A549 (cell line): ENCODE results near the genes DCTN2 and ARHGEF25.

GRCh38 chr12:57152522-57153365, 24.5 kb downstream of the LRP1 start:
- PRO-cap = no peak
CAGE:
- cytosol, long polyA plus RNA = no peak
- long polyA plus RNA = no peak
- nucleus, long polyA plus RNA = no peak

GRCh38 chr12:57177372-57177638, 39.3 kb upstream of the NXPH4 start:
- PRO-cap = no peak
CAGE:
- cytosol, long polyA plus RNA = no peak
- long polyA plus RNA = no peak
- nucleus, long polyA plus RNA = no peak

GRCh38 chr12:57202264-57202644, 14.3 kb upstream of the NXPH4 start:
- PRO-cap = no peak
CAGE:
- cytosol, long polyA plus RNA = no peak
- long polyA plus RNA = no peak
- nucleus, long polyA plus RNA = no peak

- PRO-cap = no peak
CAGE:
- cytosol, long polyA plus RNA = no peak
- long polyA plus RNA = no peak
- nucleus, long polyA plus RNA = no peak
Measured at GRCh38 chr12:57213323-57213739, 3.3 kb upstream of the NXPH4 start.

DNA sequence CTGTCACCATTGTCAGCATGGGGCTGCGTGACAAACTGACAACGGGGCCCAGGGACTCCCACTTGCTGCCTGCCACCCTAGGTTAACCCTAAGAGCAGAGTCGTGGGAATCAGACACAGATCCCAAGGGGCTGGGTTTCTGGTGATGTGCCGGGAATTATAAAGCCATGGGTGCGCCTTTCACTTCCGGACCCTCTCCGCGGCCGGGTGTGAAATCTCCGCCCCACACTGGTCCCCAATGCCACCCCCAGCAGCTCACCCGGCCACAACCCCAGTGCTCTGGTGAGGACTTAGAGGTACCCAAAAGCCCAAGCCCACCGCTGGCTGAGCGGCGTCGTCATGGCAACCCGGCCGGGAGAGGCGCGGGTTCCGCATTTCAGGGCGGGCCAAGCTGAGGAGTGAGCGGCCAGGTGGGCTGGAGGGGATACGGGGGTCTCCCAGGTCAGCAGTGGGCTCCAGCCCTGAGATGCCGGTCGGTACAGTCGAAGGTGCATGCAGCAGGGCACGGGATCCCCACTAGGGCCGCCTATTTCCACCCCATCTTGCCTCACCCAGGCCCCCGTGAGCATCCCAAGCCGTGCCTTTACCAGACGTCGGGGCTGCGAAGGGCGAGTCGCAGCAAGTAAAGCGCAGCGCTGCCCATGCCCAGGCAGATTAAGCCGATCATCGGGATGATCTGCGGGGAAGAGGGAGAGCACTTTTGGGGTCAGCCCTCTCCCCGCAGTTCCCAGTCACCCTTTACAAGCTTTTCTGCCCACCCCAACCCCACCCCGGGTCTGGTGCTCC, 705 bp downstream of the NDUFA4L2 start:
- PRO-cap = no peak
CAGE:
- cytosol, long polyA plus RNA = no peak
- long polyA plus RNA = no peak
- nucleus, long polyA plus RNA = no peak

DNA sequence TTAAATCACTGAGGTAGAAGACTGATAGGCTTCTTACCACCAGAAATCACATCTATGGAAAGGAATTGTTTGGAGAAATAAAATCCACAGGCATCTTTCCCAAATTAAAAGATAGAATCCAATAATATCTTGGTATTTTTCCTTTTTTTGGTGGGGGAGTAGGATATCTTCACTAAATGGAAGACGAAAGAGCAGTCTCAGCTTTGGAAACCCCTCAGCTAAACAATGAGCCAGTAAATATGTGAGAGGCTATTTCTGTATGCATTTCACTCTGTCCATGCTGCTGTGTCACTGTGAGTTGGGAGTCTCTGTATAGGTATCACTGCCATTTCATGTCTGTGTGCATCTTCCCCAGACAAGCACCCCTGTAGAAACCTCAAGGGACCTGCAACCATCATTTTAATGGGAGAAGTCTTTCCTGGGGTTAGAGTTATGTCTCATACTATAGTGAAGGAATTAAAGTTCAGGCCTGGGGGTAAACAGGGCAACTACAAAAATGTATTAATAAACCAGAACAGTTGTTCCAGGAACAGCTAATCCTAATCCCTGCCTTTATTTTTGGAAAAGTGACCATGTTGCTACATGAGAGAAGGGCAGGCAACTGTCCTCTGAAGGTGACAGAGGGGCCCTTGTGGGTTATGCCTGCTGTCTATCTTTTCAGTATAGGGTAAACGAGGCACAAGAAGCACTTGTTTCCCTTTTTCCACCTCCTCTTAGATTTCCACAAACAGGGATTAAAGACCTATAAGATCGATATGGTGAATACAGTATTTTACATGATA, 11.3 kb upstream of the STAC3 start:
- PRO-cap = no peak
CAGE:
- cytosol, long polyA plus RNA = no peak
- long polyA plus RNA = no peak
- nucleus, long polyA plus RNA = no peak

DNA sequence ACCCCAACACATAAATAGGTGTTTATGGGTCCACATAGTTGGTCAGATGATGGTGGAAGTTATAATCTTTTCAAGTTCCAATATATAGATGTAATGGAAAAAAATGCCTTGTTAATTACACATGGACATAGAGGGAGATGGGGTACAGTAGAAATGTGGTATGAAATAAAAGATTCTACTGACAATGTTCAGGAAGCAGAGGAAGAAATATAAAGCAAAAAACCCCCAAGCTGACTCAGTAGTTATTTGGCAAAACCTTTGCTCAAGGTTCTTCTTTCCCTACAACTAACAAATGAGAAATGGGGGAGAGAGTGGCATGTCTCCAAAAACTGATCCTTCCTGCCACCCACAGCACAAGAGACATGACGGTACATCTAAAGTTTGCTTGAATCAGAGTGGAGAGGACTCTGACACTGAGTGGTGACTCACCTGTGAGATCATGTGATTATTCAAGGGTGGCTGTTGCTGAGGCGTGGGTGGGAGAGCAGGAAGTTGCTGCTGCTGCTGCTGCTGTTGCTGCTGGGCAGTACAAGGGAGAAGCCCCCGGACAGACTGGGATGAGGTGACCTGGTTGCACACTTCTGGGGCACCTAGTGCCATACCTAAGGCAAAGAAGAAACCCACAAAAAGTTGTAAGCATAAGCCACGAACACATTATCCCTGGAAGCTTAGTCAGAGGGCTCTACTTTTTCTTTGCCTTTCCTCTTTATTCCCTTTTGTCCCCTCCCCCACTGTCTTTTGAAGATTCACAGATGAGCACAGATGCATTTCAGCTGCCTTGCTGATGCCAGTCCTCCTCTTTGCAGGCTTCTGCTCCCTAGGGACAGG, 29.2 kb upstream of the STAC3 start:
- PRO-cap = no peak
CAGE:
- cytosol, long polyA plus RNA = no peak
- long polyA plus RNA = no peak
- nucleus, long polyA plus RNA = no peak

GRCh38 chr12:57292540-57292867, 41.5 kb upstream of the STAC3 start:
- PRO-cap = no peak
CAGE:
- cytosol, long polyA plus RNA = no peak
- long polyA plus RNA = no peak
- nucleus, long polyA plus RNA = no peak

DNA sequence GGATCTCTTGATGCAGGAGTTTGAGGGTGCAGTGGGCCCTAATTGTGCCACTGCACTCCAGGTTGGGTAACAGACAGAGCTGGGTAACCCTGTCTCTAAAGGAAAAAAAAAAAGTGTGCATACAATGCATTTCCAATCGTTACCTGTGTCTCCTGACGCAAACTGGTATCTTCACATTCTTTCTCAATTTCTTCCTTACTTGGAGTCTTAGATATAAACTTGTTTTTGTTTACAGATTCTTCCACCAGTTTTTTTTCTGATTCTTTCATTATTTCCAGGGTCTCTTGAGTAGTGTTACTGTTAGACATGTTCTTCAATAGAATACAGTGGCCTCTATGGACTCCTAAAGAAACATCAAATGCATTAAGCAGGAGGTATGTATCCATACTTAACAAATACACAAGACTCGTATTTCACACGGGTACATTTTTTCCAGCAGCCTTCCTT, 59.2 kb upstream of the STAC3 start:
- PRO-cap = no peak
CAGE:
- cytosol, long polyA plus RNA = no peak
- long polyA plus RNA = no peak
- nucleus, long polyA plus RNA = no peak

GRCh38 chr12:57357520-57358033, 73.3 kb downstream of the R3HDM2 start:
- PRO-cap = no peak
CAGE:
- cytosol, long polyA plus RNA = no peak
- long polyA plus RNA = no peak
- nucleus, long polyA plus RNA = no peak

DNA sequence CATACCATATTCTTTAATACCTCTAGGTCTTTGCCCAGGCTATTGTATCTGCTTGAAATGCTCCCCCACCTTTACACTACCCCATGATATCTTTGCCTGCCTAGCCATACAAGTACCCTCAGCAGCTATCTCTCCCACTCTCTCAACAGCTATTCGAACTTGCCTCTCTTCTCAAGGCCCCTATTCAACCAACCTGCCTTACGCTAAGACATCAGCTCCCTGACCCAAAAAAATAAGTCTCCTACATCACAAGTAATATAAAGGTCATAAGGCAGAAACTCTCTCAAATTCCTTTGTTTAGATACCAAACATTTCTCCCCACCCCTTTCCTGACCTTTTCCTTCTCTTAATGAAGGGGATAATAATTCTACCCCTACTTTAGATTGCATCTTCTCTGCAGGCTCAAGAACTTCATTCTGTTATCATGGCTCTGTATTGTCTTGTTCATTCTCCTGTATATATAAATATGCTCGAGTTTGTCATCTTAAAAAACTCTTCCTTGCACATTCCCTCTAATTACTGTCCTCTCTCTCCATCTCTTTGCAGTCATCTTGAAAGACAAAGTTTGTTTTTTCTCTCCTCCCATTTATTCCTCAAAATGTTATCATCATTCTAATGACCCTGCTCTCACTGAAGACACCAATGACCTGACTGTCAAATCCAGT, 11.0 kb downstream of the R3HDM2 start:
- PRO-cap = no peak
CAGE:
- cytosol, long polyA plus RNA = no peak
- long polyA plus RNA = no peak
- nucleus, long polyA plus RNA = start-site peak on the minus strand centred at position 342 of the sequence, 123 bp wide, 23 and 38 reads in 2 replicates

DNA sequence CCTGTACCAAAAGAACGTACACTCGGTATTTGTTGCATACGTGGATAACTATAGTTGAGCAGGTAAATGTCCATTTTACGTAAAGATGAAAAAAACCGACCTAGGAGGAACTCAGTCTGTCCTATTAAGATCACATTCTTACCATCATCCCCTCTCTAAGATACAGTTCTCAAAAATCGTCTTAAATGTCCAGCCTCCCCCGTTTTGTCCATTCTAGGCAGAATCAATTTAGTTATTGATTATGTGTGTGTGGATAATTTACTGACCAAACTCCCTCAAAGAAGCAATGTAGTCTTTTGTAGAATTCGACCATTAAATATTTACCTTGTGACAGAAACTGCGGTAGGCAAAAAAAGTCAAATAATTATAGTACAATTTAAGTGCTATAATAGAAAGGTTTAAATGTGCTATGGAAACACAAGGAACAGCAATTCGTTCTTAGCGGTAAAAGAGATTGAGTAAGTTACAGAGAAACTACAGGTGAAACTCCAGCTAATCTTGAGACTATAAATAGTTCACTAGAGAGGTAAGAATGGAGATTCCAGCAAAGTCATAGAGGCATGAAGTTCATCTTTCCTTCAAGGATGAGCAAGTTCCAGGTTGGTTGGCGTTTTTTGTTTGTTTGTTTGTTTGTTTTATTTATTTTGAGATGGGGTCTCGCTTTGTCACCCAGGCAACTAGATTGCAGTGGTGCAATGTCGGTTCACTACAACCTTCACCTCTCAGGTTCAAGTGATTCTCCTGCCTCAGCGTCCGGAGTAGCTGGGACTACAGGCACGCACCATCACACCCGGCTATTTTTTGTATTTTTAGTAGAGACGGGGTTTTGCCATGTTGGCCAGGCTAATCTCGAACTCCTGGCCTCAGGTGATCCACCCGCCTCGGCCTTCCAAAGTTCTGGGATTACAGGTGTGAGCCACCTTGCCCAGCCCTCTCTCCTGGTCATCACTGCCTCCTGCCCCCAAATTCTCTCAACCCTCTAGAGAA, 819 bp upstream of the R3HDM2 start:
- PRO-cap = no peak
CAGE:
- cytosol, long polyA plus RNA = no peak
- long polyA plus RNA = no peak
- nucleus, long polyA plus RNA = no peak

- PRO-cap = no peak
CAGE:
- cytosol, long polyA plus RNA = no peak
- long polyA plus RNA = no peak
- nucleus, long polyA plus RNA = no peak
Measured at GRCh38 chr12:57497310-57497714, 9.4 kb downstream of the MARS1 start.

DNA sequence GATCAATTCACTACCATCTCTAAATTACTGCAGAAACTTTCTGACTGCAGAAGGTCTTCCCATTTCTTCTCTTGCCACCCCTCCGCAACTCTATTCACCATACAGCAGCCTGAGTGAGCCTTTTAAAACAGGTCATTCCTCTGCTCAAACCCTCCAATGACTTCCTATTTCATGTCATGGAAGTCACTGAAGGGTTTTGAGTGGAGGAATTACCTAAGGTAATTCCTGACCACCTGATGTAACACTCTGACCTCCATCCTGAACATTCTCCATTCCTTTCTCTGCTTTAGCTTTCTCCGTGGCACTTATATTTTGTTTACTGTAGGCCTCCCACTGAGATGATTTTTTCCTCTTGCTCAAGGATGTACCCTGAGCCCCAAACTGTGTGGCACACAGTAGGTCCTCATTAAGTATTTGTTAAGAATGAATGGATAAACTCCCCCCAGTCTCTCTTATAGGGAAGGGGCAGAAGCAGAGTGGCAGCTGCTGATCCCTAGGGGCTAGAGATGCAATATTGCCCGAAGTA, 1.2 kb downstream of the DDIT3 start:
- PRO-cap = no peak
CAGE:
- cytosol, long polyA plus RNA = no peak
- long polyA plus RNA = no peak
- nucleus, long polyA plus RNA = no peak

DNA sequence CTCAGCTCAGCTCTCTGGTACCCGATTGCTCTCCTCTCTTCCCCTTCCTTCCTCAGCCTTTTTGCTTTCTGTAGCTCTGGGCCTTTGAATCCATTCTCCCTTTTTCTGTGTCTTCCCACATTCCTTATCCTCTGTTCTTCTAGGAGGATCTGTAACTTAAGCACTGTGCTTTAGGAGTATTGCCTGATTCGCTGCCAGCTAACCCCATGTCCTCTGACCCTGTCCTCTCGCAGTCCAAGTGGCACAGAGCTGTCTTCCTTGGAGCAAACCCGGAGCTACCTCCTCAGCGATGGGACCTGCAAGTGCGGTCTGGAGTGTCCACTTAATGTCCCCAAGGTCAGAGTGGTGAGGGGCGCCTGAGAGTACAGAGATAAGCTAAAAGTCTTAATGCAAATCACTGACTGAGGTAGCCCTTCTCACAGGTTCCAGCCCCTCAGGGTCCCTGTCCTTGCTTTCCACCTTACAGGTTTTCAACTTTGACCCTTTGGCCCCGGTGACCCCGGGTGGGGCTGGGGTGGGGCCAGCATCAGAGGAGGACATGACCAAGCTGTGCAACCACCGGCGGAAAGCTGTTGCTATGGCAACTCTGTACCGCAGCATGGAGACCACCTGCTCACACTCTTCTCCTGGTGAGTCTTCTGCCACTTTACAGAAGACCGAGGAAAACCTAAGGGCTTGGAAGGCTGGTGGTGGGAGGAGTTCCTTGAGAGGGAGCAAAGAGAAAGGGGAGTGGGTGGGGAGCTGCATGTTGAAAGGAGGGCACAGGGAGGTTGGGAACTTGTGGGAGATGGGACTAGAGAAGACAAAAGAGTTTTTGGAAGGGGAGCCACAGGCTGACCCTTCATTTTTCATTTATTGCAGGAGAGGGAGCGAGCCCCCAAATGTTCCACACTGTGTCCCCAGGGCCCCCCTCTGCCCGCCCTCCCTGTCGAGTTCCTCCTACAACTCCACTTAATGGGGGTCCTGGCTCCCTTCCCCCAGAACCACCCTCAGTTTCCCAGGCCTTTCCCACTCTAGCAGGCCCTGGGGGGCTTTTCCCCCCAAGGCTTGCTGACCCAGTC, 2.2 kb downstream of the MBD6 start:
- PRO-cap = no peak
CAGE:
- cytosol, long polyA plus RNA = no peak
- long polyA plus RNA = no peak
- nucleus, long polyA plus RNA = no peak

GRCh38 chr12:57538927-57539862, 7.8 kb downstream of the DCTN2 start:
- PRO-cap = no peak
CAGE:
- cytosol, long polyA plus RNA = no peak
- long polyA plus RNA = no peak
- nucleus, long polyA plus RNA = no peak

GRCh38 chr12:57541624-57542022, 5.4 kb downstream of the DCTN2 start:
- PRO-cap = no peak
CAGE:
- cytosol, long polyA plus RNA = no peak
- long polyA plus RNA = no peak
- nucleus, long polyA plus RNA = no peak

DNA sequence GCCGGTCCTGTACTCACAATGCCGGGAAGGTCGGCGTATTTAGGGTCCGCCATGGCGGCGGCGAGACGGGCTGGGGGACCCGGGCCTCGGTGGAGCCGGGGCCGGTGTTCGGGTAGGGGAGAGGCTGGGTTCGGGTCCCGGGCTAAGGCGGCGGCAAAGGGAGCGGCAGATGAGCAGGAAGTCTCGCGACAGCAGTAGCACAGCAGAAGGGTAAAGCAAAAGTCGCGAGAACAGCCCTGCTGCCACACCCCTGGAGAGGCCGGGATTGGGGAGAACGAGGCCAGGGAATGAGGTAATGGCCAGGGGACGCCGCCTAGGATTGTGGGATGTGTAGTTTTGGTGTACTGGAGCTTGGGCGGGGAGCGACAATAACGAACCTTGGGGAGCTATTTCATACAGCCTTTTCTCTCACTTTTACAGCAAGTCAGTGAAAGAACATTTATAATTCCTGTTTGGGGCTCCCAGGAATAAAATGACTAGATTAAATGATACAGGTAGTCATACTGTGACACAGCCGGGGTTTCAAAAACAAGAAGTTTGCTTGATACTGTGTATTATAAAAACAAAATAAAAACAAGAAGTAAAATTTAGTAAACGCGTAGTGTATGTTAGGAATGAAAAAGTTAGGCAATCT, at the start of gene DCTN2:
DCTN2 (minus strand) TSS at position 182 of the 634 bp plus-strand sequence.
- PRO-cap = unidirectional peak, minus-strand start at position 167 of the sequence
CAGE:
- cytosol, long polyA plus RNA = start-site peak on the minus strand centred at position 143 of the sequence, 52 bp wide, 550 and 824 reads in 2 replicates
- long polyA plus RNA = start-site peak on the minus strand centred at position 158 of the sequence, 55 bp wide, 683 and 607 reads in 2 replicates
- nucleus, long polyA plus RNA = start-site peak on the minus strand centred at position 153 of the sequence, 71 bp wide, 455 and 1,601 reads in 2 replicates

GRCh38 chr12:57575916-57576452, 15.0 kb upstream of the PIP4K2C start:
- PRO-cap = no peak
CAGE:
- cytosol, long polyA plus RNA = no peak
- long polyA plus RNA = no peak
- nucleus, long polyA plus RNA = no peak

- PRO-cap = no peak
CAGE:
- cytosol, long polyA plus RNA = no peak
- long polyA plus RNA = no peak
- nucleus, long polyA plus RNA = no peak
Measured at GRCh38 chr12:57611019-57612189, at the start of gene ARHGEF25. ARHGEF25 (plus strand) TSS chr12:57611435.